Monocyte (primary cell): ENCODE results near the genes PWP2, PFKL, KRTAP10-3 and KRTAP10-12.

- PRO-cap, 2 experiments: peak in 1 of 2 experiments; most common minus-strand start chr21:43718974 (in 1)
Observed at GRCh38 chr21:43718803-43719070, 192 bp upstream of the PDXK start.

- PRO-cap, 2 experiments: no peak in any of the 2 experiments
Observed at GRCh38 chr21:43808748-43809374, 19.5 kb downstream of the RRP1 start.

DNA sequence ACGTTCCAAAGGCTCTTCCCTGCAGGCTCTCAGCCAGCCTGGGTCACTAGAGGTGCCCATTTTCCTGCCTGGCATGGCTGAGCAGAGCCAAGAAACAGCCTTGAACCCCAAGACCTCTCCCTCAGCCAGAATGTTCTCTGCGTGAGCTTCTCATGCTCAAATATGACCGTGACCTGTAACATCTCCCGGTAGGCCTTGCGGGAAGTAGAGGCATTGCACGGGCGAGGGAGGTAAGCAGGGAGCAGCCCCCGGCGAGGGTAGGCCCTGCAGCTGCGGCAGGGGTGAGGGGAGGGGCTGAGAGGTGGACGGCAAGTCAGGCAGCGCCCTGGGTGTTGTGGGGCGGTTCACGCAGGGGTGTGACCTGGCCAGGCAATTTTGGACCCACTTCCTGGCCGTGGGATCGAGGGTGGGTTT lies 20.0 kb downstream of the RRP1 start:
- PRO-cap, 2 experiments: no peak in any of the 2 experiments

DNA sequence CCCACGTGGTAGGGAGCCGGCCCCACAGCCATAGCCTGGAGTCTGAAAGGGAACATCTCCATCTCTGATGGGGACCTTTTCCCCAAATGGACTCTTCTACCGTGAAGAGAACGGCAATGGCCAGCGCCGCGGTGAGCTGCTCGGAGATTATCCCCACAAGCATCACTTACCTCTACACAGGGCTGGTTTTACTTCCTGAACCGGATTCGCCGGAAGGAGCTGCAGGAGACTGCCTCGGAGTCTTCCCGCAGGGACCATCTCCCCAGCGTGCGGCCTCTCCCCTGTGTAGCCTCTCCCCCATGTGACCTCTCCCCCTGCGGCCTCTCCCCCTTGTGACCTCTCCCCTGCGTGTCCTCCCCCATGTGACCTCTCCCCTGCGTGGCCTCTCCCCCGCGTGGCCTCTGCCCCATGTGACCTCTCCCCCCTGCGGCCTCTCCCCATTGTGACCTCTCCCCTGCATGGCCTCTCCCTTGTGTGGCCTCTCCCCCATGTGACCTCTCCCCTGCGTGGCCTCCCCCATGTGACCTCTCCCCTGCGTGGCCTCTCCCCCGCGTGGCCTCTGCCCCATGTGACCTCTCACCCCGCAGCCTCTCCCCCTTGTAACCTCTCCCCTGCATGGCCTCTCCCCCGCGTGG lies 20.8 kb downstream of the RRP1 start:
- PRO-cap, 2 experiments: no peak in any of the 2 experiments

- PRO-cap, 2 experiments: no peak in any of the 2 experiments
Observed at GRCh38 chr21:43905444-43906235, 40.6 kb downstream of the AGPAT3 start.

DNA sequence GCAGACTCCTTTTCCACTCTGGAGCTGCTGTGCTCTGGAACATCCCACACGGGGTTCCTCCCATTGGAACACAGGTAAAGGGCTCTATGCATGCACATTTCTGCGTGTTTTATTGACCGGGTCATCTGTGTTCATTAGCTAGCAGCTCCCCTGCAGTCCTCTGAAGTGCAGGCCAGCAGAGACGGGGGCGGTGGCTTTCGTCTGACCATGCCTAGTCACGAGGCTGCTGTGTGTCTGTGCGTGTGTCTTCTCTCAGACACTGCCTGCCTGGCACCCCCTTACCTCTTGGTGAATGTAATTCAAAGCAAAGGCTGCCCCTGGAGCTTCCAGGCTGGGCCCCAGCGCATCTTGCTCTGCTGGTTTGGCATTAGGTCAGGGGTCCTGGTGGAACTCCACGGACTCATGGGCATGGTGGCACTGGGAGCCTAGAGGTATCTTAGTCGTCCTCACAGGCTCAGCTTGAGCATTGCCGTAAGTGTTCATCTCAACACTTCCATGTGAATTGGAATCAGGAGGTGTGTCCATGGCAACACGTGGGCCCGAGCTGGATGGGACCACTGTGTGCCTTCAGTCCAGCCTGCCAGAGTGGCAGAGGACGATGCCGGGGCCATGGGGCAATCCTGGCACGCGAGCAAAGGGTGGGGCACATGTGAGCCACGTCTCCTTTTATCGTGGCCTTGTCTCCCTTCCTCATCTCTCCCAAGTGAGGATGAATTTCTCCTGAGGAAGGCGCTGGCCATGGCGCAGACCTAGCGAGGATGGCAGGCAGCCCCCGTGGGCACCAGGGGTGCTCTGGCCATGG lies 46.8 kb downstream of the AGPAT3 start:
- PRO-cap, 2 experiments: no peak in any of the 2 experiments

DNA sequence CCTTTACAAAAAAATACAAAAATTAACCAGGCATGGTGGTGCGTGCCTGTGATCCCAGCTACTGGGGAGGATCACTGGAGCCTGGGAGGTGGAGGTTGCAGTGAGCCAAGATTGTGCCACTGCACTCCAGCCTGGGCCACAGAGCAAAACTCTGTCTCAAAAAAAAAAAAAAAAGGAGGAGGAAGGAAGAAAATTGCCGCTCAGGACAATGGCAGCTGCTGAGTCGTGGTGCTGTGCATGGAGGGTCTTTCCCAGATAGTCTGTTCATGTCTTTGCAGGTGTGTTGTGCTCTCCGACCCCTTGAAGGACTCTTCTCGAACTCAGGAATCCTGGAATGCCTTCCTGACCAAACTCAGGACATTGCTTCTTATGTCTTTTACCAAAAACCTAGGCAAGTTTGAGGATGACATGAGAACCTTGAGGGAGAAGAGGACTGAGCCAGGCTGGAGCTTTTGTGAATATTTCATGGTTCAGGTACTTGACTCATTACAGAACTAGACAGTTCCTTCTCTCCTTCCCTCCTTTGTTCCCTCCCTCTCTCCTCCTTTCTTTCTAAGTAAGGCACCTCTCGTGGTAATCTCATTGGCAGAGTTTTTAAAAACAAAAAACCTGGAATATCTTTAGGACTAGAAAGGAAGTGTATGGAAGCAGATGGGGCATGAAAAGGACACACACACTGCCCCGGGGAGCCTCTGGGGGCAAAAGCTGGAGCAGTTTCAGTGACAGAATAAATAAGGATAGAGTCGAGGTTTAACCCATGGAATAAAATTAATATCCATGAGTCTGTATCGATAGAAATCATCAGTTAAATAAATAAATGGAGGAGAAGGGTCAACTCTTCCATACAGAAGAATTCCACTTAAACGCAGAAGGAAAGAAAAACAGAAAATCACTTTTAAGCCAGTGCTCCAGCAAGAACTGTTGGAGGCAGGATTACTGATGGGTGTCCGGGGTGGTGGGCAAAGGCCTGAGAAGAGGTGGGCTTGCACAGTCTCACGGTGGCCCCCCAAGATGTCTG lies 43.6 kb downstream of the TRAPPC10 start:
- PRO-cap, 2 experiments: peak in 2 of 2 experiments; most common plus-strand start position 230 of the sequence (in 1)

DNA sequence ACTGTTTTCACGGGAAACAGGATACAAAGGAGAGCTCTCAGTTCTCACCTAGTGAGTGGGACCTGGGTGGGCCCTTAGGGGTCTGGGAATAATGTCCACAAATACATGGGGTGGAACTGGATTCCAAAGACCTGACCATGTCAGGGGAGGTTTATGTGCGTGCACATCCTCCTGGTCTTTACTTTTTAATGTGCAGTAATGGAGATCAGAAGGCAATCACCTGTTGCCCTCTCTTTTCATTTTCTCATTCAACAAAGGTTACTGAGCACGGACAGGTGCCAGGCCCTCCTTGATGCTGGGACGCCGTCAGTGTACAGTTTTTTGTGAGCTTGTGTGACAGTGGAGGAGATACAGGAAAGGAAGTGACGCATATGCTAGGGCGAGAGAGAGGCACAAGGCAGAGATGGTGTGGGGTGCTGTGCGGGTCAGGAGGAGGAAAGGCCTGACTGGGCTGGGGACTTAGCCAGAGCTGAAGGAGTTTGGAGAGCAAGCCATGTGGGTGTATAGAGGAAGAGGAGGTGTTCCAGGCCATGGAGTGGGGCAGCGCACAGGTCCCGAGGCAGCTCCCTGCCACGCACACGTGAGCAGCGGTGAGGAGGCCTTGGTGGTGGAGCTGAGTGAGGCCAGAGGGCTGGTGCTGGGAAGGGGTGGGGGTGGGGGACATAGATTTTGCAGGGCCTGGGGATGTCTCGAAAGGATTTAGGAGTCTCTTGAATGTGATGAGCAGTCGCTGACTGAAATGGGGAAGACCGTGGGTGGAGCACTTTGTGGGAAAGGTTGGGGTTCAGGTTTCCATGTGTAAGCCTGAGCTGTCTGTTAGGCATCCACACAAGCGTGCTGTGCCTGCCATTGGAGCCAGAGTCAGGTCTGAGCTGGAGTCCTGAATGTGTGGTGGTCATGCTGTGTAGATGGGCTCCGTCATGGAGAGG lies 45.9 kb downstream of the TRAPPC10 start:
- PRO-cap, 2 experiments: peak in 2 of 2 experiments; most common plus-strand start position 414 of the sequence (in 1)

- PRO-cap, 2 experiments: no peak in any of the 2 experiments
Observed at GRCh38 chr21:44058686-44059332, 46.7 kb downstream of the TRAPPC10 start.

GRCh38 chr21:44068018-44068592 lies 39.1 kb upstream of the PWP2 start:
- PRO-cap, 2 experiments: peak in 1 of 2 experiments; most common plus-strand start chr21:44068293 (in 1)

DNA sequence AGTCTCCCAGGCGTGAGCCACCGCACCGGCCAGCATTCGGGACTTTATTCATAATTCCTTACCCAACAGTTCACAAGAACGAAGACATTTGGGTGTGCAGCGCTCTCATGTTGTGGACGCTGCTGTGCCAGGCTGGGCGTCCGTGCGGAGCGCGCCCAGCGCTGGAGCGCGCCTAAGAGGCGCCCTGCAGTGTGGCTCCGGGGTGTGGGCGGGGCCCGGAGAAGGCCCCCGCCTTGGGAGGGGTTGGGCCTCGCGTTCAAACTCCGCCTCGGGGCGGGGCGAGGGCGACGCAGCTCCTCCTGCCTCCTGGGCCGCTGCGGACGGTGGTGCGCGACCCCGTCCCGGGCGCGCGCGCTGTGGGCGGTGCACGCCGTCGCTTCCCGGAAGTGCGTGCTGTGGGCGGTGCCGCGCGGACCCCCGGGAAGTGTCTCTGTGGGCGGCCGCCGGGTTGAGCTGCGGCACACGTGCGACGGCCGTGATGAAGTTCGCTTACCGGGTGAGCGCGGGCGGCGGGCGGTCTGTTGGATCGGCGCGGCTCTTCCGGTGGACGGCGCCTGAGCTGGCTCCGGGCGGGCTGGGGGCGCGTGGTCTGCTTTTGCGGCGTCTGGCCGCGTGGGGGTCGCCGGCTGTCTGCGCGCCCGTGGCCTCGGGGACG lies at the start of gene PWP2:
Gene PWP2, plus strand, starts transcription at position 461 of the 655 bp plus-strand sequence.
- PRO-cap, 2 experiments: peak in 2 of 2 experiments; most common plus-strand start position 461 of the sequence (in 2)

GRCh38 chr21:44294517-44294931 lies 5.3 kb upstream of the PFKL start:
- PRO-cap, 2 experiments: no peak in any of the 2 experiments

DNA sequence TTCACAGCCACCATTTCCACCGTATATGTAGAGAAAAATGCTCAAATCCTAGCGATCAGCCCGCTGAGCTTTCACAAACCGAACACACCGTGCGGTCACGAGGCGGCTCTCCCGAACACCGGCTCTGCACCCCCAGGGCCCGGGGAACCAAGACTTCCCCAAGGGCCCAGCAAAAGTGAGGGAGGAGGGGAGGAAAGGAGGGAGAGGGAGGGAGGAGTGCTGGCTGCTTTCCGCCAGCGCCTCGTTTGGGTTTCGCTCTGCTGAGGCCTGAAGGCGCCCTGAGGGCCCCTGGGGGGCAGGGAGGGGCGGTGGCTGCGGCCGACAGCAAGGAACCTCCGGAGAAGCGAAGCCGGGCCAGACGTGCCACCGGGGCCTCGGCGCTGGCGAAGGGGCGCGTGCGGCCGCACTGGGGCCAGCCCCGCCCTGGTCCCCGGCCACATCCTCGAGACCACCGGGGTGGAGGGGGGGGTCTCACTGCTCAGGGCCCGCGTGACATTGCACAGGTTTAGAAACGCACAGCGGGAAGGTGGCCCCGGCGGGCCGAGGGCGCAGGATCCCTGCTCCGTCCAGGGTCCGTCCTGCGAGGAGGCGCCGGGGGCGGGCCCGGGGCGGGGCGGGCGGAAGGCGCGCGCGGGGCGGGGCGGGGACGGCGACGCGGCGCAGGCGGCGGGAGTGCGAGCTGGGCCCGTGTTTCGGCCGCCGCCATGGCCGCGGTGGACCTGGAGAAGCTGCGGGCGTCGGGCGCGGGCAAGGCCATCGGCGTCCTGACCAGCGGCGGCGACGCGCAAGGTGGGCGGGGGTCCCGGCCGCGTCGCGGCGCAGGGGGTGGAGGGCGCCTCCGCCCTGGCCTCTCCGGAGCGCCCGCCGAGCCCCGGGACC lies at the start of gene PFKL:
Gene PFKL, plus strand, starts transcription at position 652 of the 879 bp plus-strand sequence.
- PRO-cap, 2 experiments: peak in 2 of 2 experiments; most common plus-strand start position 357 of the sequence (in 2); most common minus-strand start position 555 of the sequence (in 2)

- PRO-cap, 2 experiments: no peak in any of the 2 experiments
Observed at GRCh38 chr21:44302568-44303196, 2.8 kb downstream of the PFKL start.

DNA sequence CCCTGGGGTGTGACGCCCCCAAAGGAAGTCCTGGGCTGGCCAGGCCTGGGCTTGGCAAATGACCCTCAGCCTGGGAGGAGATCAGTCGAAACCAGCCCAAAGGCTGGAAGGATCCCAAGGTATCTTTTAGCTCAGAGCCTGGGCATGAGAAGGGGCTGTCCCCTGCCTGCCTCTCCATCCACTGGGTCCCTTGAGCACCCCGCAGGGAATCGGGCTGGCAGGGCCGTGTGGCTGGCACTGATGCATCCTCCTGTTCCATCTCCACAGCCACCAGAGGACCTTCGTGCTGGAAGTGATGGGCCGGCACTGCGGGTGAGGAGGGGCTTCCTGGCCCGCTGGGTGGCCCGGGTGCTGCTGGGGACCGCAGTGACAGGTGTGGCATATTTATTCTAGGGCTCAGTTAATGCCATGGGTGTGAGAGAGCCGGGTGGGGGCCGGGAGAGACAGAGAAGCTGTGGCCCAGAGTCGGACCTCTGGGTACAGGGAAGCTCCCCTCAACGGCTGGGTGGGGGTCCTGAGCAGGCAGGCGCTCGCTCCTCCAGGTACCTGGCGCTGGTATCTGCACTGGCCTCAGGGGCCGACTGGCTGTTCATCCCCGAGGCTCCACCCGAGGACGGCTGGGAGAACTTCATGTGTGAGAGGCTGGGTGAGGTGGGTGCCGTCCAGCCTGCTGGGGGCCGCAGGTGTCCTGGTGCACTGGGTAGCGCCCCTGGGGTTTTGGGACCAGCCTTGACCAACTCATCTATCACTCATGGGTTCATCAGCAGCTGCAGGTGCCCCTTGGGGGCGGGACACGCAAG lies 13.7 kb downstream of the PFKL start:
- PRO-cap, 2 experiments: peak in 1 of 2 experiments; most common plus-strand start position 276 of the sequence (in 1)

DNA sequence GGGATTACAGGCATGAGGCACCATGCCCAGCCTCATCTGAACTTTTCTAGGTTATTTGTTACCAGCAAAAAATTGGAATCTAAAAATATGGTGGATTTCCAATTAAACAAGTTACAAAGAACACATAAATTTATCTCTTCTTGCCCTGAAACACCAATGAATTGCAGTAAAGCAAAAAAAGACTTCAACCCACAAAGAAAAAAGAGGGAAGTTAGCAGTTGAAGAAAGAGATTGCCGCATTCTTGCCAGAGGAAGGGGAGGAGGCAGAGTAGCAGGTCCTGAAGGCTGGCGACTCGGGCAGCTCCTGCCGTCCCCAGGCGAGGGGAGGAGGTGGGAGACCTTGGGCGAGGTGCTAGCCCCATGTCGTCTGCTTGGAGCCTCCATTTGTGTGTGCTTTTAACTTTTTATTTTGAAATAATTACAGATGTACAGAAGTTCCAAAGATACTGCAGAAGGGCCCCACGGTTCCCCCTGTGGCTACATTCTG lies 6.6 kb downstream of the TRPM2 start:
- PRO-cap, 2 experiments: peak in 2 of 2 experiments; most common plus-strand start position 248 of the sequence (in 2)

- PRO-cap, 2 experiments: no peak in any of the 2 experiments
Observed at GRCh38 chr21:44438492-44438807, 16.9 kb upstream of the LRRC3 start.

GRCh38 chr21:44558583-44558969 lies at the start of gene KRTAP10-3:
TSS of gene KRTAP10-3 (minus strand) at chr21:44558795.
- PRO-cap, 2 experiments: no peak in any of the 2 experiments

DNA sequence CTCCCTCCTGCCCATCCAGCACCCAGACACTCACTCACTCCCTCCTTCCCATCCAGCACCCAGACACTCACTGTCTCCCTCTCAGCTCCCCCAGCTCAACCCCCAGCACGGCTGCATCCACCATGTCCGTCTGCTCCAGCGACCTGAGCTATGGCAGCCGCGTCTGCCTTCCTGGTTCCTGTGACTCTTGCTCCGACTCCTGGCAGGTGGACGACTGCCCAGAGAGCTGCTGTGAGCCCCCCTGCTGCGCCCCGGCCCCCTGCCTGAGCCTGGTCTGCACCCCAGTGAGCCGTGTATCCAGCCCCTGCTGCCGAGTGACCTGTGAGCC lies at the start of gene KRTAP10-12:
Gene KRTAP10-12, plus strand, starts transcription at position 93 of the 328 bp plus-strand sequence.
- PRO-cap, 2 experiments: no peak in any of the 2 experiments

DNA sequence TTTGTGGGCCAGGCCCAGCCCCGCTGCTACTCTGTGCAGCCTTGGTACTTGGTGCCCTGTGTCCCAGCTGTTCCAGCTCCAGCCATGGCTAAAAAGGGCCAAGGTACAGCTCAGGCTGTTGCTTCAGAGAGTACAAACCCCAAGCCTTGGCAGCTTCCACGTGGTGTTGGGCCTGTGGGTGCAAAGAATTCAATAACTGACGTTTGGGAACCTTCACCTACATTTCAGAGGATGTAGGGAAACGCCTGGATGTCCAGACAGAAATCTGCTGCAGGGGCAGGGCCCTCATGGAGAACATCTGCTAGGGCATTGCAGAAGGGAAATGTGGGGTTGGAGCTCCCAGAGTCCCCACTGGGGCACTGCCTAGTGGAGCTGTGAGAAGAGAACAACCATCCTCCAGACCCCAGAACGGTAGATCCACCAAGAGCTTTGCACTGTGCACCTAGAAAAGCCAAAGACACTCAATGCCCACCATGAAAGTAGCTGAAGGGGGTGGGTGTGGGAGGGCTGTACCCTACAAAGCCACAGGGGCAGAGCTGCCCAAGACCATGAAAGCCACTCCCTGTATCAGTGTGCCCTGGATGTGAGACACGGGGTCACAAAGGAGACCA lies 10.2 kb downstream of the UBE2G2 start:
- PRO-cap, 2 experiments: no peak in any of the 2 experiments